Heart (tissue), 3 donors: Measurements from ENCODE around the gene SLC35F6.

DNA sequence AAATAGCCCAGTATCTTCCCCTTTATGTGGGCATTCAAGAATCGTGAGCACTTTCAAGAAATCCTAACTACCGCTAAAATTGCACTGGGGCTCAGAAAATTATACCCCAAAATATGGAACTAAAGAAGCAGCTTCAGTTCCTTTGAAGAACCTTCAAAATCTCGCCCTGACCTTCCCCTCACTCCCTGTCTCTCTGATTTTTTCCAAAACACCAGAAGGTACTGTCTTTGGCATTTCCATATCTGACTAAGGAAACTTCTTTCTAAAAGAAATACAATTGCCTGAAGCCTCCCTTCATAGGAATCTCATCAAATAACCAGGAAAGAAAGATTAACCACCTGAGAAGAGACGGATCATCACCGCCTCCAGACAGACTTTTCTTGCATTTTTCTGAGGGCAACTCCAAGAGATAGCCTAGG lies 8.0 kb upstream of the POMC start:
- RAMPAGE, long total RNA, 2 experiments, result no peak in any of the 2 experiments

- RAMPAGE, long total RNA, 2 experiments, result no peak in any of the 2 experiments
Observed at GRCh38 chr2:25257408-25257945, 84.2 kb downstream of the DNMT3A start.

GRCh38 chr2:25313964-25314263 lies 27.8 kb downstream of the DNMT3A start:
- RAMPAGE, long total RNA, 2 experiments, result no peak in any of the 2 experiments

DNA sequence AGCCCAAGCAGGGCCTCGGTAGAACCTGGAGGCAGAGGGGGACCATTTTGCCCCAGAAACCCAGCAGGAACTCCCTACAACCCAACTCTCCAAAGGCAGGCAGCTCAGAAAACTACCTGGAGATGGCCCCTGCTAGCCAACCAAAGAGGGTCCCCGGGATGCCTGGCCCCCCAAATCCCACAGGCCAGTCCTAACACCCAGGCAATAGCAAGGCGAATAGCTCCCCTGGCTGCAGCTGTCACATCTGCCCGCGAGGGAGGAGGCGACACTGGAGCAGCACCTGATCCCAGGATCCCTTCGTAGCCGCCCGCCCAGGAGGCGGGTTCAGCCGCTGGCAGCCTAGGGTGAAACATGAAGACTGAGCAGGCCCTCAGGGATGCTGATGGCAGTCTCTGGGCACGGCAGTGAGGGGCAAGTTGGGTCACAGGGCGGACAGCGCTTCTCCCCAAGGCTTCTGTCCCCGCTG lies 2.1 kb downstream of the DNMT3A start:
- RAMPAGE, long total RNA, 2 experiments, result no peak in any of the 2 experiments

DNA sequence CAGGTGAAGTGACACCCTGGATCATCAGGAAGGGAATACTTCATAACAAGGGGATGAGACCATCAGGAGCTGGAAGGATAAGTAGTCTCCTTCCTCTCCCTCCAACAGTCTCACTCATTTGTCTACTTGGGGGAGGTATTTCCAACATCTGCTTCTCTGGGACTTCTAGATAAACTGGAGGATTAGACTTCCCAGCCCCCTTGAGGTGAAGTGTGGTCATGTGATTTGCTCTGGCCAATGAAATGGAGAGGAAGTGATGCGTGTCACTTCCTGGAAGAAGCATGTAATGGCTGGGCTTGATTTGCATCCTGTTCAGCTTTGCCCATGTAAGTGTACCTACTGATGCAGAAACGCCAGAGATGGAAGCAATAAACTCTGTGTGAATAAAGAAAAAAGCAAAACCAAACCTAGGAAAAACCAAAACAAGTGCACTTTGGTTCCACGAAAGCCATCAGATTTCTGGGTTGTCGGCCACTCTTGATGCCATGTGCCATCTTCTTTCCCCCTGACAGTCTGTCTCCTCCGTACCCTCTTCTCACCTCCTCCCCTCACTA lies 76.1 kb upstream of the DNMT3A start:
- RAMPAGE, long total RNA, 2 experiments, result no peak in any of the 2 experiments

- RAMPAGE, long total RNA, 2 experiments, result no peak in any of the 2 experiments
Observed at GRCh38 chr2:25558125-25558842, 115.1 kb downstream of the DTNB start.

- RAMPAGE, long total RNA, 2 experiments, result no peak in any of the 2 experiments
Observed at GRCh38 chr2:25799058-25799620, 79.1 kb downstream of the ASXL2 start.

GRCh38 chr2:25981726-25982322 lies 473 bp downstream of the KIF3C start:
- RAMPAGE, long total RNA, 2 experiments, result no peak in any of the 2 experiments

GRCh38 chr2:25999423-25999910 lies 17.2 kb upstream of the KIF3C start:
- RAMPAGE, long total RNA, 2 experiments, result no peak in any of the 2 experiments

DNA sequence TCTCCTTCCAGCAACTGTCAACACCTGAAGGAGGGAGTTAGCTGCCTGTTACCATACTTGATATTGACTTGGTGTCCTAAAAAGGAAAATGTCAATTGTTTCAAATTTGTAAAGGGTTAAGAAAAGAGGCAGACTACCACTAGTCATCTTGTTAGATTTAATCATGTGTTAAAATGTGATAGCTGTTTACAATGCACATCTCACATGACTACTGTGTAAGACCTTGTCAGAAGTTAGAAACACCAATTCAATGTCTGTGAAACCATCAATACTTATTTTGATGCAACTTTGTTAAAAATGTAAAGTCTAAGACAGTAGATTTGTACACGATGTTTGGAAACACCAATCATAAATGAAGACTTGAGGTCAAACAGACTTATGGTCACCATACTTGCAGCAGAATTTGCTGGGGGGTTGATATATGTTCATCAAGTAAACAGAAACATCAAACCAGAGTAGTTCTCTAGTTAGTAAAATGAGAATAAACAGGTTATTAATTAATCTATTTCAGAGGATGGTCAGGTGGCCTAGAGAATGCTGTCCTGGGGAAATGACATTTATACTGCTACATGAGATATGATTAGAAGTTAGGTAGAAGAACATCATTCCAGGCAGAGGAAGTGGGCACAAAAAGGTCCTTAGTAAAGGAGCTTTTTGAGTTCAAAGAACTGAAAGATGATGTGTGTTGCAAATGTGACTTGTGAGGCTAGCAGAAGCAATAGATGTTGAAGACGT lies 33.8 kb downstream of the RAB10 start:
- RAMPAGE, long total RNA, 2 experiments, result no peak in any of the 2 experiments

DNA sequence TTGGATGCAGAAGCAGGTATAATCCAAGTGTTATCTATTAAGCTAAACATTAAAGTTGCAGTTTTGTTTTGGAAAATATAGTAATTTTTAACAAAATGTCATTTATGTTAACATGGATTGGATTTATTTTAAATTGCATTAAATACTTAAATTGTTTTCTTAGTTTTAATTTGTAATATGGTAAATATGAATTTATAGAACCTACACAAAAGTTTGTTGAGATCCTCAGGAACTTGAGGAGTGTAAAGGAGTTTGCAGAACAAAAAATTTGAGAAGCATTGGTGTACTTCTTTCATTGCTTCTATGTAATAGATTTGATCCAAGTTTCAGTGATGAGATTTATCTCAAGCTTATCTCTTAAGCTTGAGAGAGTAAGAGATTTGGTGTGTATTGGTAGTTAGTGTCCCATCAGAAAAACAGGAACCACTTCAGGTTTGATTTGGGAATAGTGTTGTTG lies 38.9 kb downstream of the RAB10 start:
- RAMPAGE, long total RNA, 2 experiments, result no peak in any of the 2 experiments

DNA sequence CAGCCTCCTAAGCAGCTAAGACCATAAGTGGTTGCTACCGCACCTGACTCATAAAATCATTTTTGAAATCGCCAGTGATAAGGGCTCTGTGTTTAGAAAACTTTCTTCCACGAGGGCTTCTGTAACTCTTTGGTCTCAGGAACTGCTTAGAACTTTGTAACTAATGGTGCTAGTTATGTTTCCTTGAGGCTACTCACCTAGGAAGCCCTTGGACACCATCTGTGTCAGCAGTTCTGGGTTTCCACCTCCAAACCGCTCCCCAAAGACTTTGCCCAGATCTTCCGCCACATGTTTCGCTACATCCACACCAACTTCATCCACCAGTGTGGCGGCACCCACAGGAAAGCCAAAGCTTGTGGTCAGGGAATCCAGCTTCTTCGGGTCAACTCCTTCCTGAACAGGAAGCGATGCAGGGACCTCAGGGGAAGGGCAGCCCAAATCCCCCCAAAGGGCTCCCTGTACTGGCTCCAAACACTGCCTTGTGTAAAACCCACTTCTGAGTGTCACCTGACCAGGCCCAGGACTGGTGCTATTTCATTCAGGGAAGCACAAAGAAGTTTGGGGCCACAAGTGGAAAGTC lies 20.6 kb downstream of the GAREM2 start:
- RAMPAGE, long total RNA, 2 experiments, result no peak in any of the 2 experiments

DNA sequence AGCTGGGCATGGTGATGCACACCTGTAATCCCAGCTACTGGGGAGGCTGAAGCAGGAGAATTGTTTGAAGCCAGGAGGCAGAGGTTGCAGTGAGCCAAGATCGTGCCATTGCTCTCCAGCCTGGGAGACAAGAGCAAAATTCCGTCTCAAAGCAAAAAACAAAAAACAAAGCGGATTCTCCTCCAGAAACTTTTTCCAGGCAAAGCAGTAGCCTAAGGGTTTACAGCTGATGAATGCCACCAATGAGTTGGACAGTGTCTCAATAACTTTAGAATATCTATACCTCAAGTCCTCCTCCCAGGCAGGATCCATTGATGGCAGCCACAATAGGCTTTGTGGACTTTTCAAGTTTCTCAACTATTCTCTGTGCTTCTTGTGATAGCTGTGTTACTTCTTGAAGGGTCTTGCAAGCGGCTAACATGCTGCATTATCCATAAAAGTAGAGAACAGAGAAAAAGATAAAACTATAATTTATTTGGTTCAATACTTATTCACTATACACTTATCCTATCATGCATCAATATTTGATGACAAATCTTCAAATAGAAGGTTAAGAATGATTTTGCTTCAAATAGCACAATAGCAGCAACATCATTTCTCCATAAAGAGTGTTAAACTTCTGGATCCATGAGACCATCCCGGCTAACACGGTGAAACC lies 10.4 kb downstream of the HADHA start:
- RAMPAGE, long total RNA, 2 experiments, result no peak in any of the 2 experiments

DNA sequence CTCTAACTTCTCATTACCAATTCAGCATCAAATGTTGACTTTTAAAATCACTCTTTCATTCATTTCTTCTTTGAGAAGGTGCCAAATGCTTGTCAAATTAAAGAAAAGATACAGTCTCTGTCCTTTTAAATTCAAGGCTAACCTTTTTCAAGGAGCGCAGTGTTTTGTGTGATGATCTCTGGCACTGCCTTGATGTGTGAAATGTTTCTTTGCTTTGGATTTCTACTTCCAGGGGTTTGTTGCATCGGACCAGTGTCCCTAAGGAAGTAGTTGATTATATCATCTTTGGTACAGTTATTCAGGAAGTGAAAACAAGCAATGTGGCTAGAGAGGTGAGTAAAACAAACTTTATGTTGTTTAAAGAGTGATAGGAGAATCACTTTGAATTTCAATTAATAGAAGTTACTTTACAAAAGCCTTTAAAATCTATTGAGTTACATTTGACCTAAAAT lies 28.7 kb downstream of the HADHB start:
- RAMPAGE, long total RNA, 2 experiments, result no peak in any of the 2 experiments

DNA sequence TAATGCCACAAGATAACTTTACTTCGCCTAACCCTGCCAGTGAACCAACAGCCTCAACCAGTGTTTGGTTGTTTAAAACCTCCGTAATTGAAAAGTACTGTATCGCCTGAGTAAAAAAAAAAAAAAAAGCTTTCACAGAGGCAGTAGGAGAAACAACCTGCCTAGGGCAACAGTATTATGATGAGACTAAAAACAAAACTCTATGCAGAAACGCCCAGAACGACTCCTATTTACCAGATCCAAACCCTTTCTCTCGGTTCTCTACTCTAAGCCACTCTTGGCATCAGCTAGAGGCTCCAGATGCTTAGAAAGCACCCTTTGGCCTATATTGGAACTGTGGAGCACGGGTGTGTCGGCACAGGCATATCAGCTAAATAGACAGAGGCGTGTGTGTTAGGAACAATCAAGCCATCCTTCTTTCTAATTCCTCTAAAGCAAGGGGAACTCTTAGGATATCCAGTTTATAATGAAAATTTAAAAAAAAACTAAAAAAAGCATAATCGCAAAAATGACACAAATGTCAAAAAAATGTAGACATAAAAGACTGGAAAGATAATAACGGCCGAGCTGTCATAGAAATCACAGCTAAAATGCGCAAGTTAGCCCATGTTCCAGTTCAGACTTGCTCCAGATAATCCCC lies 40.8 kb upstream of the SELENOI start:
- RAMPAGE, long total RNA, 2 experiments, result no peak in any of the 2 experiments

GRCh38 chr2:26339629-26340197 lies 6.2 kb upstream of the SELENOI start:
- RAMPAGE, long total RNA, 2 experiments, result no peak in any of the 2 experiments

DNA sequence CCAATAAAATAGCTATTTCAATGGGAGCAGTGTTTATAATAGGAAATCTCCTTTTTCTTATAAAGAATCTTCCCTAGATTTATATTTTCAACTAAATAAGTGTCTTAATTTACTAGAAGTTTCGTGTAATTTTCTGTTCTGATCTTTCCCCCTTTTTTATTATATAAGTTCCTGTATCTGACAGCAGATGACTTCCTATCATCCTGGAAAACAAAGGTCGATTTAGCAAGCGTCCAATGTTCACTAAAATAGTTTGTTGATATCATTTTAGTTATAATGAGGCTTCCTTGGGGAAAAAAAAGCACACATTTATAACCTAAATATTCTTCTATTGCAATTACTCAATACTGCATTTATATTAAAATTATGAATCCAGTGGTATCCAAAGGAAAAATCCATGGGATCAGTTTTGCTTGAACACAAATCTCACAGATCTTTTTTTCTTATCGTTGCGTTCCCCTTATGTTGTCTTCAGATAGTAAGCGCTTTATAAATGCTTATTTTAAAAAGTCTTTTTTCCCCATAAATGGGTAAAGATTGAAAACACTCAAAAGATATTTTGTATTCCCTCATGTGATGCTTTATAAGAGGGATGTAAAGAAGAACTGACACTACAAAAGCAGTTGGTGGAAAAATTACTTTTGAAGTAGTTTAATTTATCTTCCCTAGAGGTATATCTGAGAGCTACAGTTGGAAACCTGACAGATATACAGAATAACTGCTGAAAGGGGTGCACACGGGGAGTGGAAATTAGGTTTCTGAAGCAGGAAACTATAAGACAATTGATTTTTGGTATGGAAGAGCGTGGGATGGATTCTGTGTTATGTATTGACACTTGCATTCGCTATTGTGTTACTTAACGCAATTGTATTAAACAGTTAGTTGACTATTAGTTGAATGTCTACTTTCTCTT lies 1.4 kb upstream of the ADGRF3 start:
- RAMPAGE, long total RNA, 2 experiments, result no peak in any of the 2 experiments

DNA sequence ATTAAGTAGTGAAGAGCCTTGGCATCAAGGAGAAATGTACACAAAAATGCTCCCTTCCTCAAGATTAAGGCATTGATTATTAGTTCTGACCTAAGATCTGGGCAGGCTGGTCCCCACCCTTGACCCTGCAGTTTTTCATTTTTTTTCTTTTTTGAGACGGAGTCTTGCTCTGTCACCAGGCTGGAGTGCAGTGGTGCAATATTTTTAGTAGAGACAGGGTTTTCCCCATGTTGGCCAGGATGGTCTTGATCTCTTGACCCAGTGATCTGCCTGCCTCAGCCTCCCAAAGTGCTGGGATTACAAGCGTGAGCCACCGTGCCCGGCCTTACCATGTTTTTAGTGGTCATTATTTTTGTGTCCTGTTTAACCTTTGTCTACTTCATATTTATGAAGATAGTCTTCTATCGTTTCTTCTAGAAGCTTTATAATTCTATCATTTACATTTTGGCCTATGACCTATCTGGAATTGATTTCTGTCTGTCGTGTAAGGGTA lies 14.4 kb downstream of the DRC1 start:
- RAMPAGE, long total RNA, 2 experiments, result no peak in any of the 2 experiments

GRCh38 chr2:26503166-26504029 lies 55.2 kb downstream of the OTOF start:
- RAMPAGE, long total RNA, 2 experiments, result no peak in any of the 2 experiments

- RAMPAGE, long total RNA, 2 experiments, result start-site peak on the plus strand in 1 of 2 experiments, at chr2:26764283-26764325 at its widest, 288 to 456 reads per replicate; start-site peak on the minus strand in 1 of 2 experiments, at chr2:26764190-26764232 at its widest, 14 reads per replicate
Observed at GRCh38 chr2:26763953-26765069, at the start of gene SLC35F6. SLC35F6 (plus strand) TSS chr2:26764284.